HT1080 (cell line): ENCODE data around the genes GOLGA5, GON7 and UNC79.

DNA sequence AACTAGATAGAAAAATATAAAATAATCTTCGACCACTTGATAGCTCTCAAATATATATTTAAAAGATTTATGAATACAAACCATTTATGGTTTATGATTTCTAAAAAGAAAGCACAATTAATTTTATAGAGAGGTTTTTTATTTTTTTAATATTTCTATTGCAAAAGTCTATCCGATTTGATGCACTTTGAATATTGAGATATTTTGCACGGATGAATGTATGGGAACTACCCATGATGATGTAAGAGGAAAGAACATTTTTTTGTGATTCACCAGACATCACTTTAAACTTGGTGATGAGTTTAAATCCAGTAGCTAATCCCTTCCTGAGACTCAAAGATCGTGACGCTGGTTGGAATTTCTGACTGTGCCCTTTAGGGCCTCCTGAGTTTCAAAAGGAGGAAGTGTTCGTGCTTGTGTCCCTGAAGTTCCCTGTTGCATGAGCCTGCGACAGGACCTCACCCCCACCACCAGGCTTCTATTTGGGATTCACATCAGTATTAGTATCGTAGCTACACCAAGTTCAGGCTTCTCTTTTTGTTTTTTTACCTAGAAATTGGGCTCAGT lies 18.6 kb upstream of the RIN3 start:
RAMPAGE:
- cytosol, long total RNA: no peak
- long total RNA: no peak
- nucleus, long total RNA: no peak

DNA sequence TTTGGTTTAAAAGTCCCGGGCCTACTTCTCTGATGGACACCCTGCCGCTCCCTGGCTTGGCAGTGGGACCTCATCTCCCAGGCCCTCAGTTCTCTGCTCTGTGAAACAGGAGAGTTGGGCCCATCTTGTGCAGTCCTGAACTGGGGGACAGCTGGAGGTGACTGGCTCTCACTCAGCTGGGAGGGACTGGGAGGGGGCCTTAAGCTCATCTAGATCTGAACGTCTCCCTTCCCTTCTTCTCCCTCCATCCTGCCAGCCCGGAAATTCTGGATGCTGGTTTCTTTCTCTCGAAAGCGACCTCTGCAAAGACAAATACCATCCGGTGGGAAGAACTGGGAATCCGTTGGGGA lies 1.3 kb downstream of the RIN3 start:
RAMPAGE:
- cytosol, long total RNA: no peak
- long total RNA: no peak
- nucleus, long total RNA: no peak

GRCh38 chr14:92527716-92528068 lies 14.1 kb downstream of the RIN3 start:
RAMPAGE:
- cytosol, long total RNA: no peak
- long total RNA: no peak
- nucleus, long total RNA: no peak

DNA sequence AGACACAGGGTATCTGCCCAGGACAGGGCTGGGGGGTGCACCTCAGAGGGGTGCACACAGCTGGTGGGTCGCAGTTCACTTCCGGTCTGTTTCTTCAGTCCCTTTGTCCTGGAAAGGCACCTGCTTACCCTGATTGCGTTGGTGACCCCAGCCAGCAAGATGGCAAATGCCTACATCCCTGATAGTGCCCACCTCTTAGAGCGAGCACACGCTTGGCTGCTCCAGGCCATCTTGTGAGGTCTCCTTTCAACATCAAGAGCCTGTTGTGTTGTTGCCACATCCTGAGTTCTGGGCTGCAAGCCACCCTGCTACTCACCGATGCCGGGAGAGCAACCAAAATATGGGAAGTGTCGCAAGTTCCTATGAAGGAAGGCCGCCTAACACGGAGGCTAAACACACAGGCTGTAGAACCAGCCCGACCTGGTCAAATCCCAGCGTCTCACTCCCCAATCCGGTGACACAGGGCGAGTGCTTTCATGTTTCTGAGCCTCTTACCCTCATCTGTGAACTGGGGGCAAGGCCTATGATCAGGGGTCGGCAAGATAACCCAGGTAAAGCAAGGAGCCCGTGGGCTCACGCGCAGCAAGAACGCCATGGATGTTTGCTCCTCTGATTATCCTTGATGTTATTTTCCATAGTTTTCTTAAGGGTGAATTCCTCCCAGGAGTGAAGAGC lies 98.4 kb downstream of the LGMN start:
RAMPAGE:
- cytosol, long total RNA: no peak
- long total RNA: no peak
- nucleus, long total RNA: no peak

RAMPAGE:
- cytosol, long total RNA: no peak
- long total RNA: no peak
- nucleus, long total RNA: no peak
Measured at GRCh38 chr14:92655318-92656157, 92.9 kb downstream of the LGMN start.

DNA sequence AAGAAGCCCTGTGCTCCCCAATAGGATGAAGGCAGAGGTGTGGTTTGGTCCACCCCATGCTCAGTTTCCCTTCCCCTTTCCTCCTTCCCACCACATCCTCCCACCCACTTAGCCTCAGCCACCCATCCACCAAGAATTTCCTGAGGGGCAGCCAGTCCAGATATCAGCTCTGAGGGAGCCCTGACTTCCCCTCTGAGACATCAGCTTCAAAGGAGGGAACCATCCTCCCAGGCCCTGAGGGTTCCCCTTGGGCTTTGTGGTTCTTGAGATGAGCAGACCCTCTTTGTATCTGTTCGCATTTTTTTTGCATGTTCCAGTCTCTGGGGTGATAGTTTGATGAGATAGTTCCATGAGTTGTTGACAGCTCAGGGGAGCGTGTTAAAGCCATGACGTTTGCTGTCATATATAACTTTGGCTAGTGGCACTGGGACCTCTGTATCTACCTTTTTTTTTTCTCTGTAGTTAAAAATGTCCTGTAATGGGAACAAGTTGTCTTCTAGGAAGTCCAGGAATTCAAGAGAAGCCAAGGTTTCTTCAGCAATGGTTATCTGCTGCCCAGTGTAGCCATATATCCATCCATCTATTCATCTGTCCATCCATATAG lies 71.2 kb downstream of the LGMN start:
RAMPAGE:
- cytosol, long total RNA: no peak
- long total RNA: no peak
- nucleus, long total RNA: no peak

DNA sequence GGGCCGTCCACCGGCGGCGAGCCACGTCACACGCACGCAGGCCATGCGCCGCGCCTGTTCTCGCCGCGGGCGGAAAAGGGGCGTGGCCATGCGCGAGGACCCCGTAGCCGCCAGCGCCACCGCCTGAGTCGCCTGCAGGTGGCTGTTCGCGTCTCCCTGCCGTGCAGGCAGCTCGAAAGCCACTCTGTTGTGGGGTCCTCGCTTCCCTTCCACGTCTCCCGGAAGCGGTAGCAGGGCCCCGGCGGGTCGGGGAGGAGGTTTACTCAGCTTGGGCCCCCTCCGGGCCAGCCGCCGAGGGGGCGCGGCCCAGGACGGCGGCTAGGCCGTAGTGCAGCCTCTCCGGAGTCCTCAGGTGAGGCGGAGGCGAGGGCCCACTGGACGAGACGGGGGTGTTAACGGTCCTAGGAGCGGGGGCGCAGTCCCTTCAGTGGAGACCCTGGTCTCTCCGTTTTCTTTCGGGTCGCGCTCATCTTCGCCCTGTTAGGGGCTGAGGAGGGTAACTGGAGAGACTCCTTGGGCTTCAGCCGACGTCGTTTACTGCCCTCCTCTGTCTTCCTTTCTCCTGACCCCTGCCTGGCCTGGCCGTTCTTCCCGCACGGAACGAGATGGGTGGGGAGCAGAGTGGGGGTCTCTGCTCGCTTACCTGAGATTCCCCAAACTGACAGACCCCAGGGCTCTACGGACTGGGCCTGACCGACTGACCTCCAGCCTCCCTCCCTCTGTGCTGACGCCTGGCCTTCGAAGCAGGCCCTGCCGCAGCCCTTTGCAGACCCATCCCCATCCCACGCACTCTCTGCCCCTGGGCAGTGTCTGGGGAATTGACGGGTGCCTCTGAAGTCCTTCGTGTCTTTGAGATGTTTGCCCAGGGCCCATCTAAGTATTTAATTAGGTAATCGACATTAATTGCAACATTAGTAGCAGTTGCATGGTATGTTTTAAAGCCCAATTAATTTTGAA lies at the start of gene GOLGA5:
Gene GOLGA5 (plus strand): TSS at position 201 of the 957 bp plus-strand sequence.
RAMPAGE:
- cytosol, long total RNA: start-site peak on the plus strand centred at position 255 of the sequence, 83 bp wide, 326 and 677 reads in 2 replicates
- long total RNA: start-site peak on the plus strand centred at position 245 of the sequence, 55 bp wide, 104 reads
- nucleus, long total RNA: no peak

GRCh38 chr14:92813294-92814163 lies 19.4 kb downstream of the GOLGA5 start:
RAMPAGE:
- cytosol, long total RNA: no peak
- long total RNA: no peak
- nucleus, long total RNA: no peak

RAMPAGE:
- cytosol, long total RNA: no peak
- long total RNA: no peak
- nucleus, long total RNA: no peak
Measured at GRCh38 chr14:92984788-92985323, 61.9 kb downstream of the CHGA start.

GRCh38 chr14:92986214-92986838 lies 63.4 kb downstream of the CHGA start:
RAMPAGE:
- cytosol, long total RNA: no peak
- long total RNA: no peak
- nucleus, long total RNA: no peak

DNA sequence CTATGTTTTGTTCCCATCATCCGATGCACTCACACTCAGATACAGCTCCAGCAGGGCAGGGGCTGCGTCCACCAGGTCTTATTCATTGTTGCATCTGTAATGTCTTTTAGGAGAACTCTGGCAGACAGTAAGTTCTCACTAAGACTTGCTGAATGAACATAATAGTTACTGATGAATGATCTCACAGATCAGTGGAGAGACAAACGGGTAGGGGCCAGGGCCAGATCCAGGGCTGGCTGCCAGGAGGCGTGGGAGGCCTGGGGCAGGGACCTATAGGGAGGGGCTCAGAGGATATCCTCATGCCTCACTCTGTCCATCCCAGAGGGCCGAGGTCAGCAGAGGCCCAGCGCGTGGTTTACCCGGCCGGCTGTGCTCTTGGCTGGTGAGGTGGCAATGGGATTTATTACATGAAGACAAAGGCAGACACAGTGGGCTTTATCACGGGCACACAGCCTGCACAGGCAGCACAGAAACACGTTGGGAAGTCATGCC lies 85.4 kb downstream of the CHGA start:
RAMPAGE:
- cytosol, long total RNA: no peak
- long total RNA: no peak
- nucleus, long total RNA: no peak

RAMPAGE:
- cytosol, long total RNA: no peak
- long total RNA: no peak
- nucleus, long total RNA: no peak
Measured at GRCh38 chr14:93012561-93012900, 89.6 kb downstream of the CHGA start.

DNA sequence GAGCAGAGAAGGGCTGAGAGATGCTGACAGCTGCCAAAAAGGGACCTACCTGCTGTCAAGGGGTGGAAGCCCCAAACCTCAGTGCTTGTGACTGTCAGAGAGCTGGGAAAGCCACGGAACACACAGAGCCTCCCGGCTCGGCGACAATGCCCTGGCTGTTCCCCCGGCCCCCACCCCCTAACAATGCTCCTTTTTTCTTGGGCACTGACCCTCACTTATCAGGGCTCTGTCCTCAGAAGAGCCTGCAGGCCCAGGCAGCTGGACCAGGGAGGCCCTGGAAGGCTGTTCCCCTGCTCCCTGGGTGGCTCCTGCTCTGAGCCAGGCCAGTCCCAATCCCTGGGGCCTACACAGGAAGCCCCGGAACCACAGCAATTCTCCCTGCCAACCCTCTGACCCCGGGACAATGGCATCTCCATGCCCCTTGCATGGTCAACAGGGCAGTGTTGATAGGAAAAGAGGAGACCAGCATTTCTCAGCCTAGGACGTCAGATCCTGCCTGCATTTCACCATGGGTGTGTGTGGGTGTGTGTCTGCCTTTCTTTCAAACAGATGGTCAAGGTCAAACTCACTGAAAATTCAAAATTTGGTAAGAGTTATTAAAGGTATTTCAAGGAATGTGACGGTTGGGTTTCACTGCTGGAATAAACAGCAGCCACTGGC lies 78.8 kb downstream of the ITPK1 start:
RAMPAGE:
- cytosol, long total RNA: no peak
- long total RNA: no peak
- nucleus, long total RNA: no peak

DNA sequence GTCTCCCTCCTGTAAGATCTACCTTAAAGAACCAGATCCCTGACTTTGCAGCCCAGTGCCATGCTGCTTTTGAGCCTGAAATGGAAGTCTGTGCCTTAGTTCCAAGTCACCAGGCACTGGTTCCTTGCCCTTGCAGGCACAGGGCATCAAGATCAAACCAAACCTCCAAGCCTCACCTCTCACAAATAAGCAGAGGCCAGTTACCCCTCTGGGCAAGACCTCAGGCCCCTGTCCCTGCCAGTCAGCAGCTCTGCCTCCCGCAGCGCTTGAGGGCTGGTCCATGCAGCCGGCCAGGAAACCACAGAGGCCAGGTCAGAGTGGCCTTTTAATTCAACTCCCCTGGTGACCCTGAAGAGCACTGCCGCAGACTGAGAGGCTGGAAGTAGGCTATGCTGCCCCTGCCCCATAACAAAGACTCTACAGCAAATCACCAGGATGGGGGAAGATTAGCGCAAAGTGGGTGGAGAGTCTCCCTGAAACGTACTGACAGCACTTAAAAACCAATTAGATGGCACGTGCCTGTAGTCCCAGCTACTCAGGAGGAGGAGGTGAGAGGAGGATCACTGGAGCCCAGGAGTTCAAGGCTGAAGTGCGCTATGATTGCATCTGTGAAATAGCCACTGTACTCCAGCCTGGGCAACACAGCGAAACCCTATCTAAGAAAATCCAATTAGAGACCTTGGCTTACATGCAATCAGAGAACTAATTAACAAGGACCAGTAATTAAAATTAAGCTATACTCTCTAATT lies 70.5 kb downstream of the ITPK1 start:
RAMPAGE:
- cytosol, long total RNA: no peak
- long total RNA: no peak
- nucleus, long total RNA: no peak

GRCh38 chr14:93132299-93132898 lies 16.7 kb upstream of the ITPK1 start:
RAMPAGE:
- cytosol, long total RNA: no peak
- long total RNA: no peak
- nucleus, long total RNA: no peak

DNA sequence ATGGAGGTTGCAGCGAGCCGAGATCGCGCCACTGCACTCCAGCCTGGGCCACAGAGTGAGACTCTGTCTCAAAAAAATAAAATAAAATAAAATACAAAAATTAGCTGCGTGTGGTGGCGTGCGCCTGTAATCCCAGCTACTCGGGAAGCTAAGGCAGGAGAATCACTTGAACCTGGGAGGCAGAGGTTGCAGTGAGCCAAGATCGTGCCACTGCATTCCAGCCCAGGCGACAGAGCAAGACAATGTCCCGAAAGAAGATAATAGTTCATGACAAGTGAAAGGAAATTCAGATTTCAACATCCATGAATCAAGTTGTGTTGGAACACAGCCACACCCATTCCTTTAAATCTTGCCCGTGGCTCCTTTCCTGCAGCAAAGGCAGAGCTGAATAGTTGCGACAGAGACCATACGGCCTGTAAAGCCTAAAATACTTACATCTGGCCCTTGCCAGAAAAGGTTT lies 17.6 kb upstream of the ITPK1 start:
RAMPAGE:
- cytosol, long total RNA: no peak
- long total RNA: no peak
- nucleus, long total RNA: no peak

DNA sequence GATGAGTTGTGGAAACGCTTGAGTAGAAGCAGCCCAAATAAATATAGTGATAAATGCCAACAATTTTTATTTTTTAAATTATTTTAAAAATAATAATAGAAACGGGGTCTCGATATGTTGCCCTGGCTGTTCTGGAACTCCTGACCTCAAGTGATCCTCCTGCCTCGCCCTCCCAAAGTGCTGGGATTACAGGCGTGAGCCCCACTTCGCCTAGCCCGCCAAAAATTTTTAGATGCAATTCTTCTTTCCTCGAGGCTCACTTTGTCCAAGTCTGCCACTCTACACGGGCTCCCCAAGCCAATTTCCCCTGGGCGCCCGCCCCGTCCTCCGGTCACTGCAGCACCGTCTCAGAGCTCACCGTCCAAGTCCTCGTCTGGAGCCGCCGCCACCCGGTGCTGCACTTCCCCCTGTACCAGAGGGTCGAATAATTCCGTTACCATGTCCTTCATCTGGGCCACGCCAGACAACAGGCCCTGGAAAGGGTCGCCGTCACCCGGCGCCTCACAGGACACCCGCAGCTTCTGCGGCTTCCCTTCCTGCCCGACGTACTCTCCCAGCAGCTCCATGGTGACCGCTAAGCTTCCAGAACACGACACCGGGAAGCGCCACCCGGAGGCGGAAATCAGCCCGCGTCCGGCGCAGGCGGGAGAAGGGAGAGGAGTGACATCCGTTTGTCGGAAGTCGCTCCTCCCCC lies at the start of gene GON7:
Gene GON7 (minus strand): TSS at position 594 of the 694 bp plus-strand sequence.
RAMPAGE:
- cytosol, long total RNA: start-site peak on the minus strand centred at position 569 of the sequence, 93 bp wide, 233 and 441 reads in 2 replicates
- long total RNA: start-site peak on the minus strand centred at position 563 of the sequence, 76 bp wide, 402 reads
- nucleus, long total RNA: no peak

DNA sequence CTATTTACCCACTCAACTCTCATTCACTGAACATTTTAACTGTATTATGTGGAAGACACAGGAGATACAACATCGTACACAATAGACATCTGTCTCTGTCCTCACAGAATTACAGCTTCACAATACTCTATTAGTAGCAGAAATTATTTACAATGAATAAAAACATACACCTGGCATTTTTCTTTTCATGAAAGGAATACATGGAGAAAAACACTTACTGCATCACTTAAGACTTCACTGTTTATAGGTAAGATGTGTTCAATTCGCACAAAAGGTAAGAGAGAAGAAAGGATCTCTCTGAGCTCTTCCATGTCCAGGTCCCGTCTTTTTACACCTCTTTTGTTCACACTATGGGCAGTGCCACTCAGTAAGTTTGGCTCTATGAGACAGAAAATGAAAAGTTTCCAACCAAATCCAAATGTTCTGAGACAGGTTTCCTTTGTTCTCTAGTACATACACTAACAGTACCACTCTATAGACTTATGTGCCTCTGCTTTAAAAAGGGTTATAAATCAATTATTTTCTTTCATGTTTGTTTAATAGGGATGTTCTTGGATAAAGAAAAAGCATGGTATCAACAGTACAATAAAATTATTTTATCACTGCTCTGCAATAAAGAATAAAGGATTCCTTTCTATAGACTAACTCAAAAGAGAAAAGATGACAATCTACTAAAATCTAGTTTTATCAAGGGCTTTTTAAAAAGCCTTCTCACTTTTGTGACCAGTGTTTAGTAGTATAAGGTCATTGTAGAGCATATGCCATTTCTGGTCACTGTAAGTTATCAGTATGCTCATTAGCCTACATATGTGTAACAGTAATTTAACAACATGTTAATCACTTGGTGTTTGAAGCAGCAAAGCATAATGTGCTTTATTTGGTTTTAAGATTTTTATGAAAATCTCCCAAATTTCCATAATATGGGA lies 50.2 kb downstream of the UBR7 start:
RAMPAGE:
- cytosol, long total RNA: no peak
- long total RNA: no peak
- nucleus, long total RNA: no peak

DNA sequence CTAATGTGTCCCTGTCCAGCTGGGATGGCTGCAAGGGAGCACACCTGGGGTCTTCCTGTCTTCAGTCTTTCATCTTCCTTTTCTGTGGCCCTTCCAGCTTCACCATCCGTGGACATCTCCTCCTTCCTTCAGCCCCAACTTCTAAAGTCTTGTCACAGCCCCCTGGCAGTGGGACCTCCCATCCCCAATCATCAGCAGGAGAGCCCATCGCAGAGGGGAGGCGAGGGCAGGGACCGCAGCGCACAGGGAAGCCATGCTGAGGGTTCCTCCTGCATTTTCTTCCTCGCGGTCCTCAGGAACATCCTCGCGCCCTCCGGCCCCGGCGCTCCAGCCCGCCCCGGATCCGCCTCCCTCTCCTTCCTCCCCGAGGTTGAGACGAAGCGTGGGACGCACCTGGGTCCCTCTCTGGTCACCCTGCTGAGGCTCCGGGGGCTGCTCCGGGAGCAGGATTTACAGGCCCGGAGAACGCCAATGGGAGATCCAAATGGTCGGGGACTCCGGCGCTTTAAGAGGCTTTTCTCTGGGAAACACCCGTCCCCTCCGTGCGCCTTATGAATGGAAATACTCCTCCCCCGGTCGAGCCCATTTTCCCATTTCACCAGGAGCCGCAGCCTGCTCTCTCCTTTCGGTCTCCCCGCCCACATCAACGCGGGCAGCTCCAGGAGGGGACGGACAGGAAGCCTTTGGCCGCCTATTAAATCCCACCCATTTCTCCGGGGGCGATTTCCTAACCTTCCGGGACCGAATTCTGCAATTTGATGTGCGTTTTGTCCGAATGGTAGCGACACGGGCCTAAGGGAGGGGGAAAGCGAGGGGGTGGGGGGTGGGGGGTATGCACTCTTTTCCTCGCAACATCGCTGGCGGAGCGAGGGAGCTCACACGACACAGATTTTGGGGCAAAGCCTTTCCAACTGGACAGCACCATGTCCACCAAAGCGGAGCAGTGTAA lies at the start of gene UNC79:
Gene UNC79 (plus strand): TSS at position 833 of the 949 bp plus-strand sequence.
RAMPAGE:
- cytosol, long total RNA: no peak
- long total RNA: no peak
- nucleus, long total RNA: no peak

DNA sequence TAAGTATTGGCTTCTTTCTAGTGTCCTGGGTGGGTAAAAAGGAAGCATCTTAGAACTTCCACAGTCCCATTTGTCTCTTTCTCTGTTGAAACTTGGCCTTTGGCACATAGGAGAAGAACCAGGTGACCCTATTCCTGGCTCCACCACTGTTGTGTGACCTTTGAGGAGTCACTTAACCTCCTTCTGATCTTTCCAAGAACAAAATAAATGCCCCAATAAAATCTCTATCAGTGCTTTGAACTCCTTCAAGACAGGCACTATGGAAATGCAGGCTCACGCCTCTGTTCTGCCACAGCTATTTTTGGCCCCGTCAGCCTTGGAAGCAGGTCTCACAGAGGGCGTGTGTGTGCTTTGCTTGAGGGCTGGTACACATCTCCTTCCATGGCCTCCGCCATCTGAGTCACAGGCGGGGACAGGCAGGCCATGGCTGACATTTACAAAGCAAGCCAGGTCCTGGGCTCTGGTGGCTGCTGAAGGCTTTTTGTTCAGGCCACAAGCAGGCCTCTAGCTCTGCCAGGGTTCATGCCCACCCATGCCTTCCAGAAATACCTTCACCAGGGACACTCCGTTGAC lies 16.1 kb downstream of the PRIMA1 start:
RAMPAGE:
- cytosol, long total RNA: no peak
- long total RNA: no peak
- nucleus, long total RNA: no peak